ENCODE results near the genes HDAC9 and TWIST1.

GRCh38 chr7:17558588-17559171, 260.2 kb downstream of the AHR start:
- PRO-cap: no peak
- RAMPAGE, long total RNA, 4 experiments: start-site peak on the minus strand in 1 of 4 experiments, at chr7:17558884-17558890 at its widest, 7 reads per replicate

DNA sequence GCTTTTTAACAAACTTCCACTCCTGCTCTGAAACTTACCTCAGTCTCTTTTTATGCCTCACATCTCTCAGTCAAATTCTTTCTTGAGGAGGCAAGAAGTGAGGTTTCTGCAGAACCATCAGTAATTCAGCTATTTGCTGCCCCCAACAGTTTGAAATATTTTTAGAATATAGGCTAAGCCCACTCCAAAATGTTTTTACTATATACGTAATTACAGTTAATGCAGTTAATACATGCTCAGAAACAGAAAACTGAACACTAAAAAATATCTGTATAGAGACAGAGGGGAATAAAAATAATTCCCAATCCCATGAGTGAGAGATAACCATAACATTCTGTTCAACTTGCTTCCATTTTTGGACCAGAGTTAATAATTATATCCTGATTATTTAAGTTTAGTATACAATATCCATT, 78.4 kb downstream of the SNX13 start:
- PRO-cap: no peak
- RAMPAGE, long total RNA, 4 experiments: no peak in any of the 4 experiments

- PRO-cap: no peak
- RAMPAGE, long total RNA, 4 experiments: start-site peak on the plus strand in 1 of 4 experiments, at chr7:18495546-18495902 at its widest, 10 reads per replicate
These were observed at the start of gene HDAC9 for GRCh38 chr7:18494997-18496099. HDAC9 (plus strand) TSS chr7:18495749.

DNA sequence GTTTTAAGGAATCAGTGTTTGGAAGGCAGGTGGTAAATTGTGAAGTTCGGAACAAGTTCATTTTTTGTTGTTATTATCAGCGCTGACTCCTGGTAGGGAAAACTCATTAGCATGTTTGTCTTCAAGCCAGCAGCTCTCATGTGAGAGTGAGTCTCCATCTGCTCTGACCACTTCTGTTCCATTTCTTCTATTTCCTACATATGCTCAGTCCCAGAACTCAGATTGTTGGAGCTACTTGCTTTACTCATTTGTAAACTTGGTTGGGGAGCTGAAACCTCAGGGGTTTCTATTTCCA, 143.0 kb downstream of the HDAC9 start:
- PRO-cap: no peak
- RAMPAGE, long total RNA, 4 experiments: no peak in any of the 4 experiments

GRCh38 chr7:18812532-18812849, 304.9 kb downstream of the TWIST1 start:
- PRO-cap: no peak
- RAMPAGE, long total RNA, 4 experiments: no peak in any of the 4 experiments

GRCh38 chr7:18814353-18814781, 303.1 kb downstream of the TWIST1 start:
- PRO-cap: no peak
- RAMPAGE, long total RNA, 4 experiments: no peak in any of the 4 experiments

GRCh38 chr7:19117160-19118078, at the start of gene TWIST1:
TWIST1 (minus strand) TSS chr7:19117636.
- PRO-cap: unidirectional peak, minus-strand start at chr7:19117636
- RAMPAGE, long total RNA, 4 experiments: no peak in any of the 4 experiments

DNA sequence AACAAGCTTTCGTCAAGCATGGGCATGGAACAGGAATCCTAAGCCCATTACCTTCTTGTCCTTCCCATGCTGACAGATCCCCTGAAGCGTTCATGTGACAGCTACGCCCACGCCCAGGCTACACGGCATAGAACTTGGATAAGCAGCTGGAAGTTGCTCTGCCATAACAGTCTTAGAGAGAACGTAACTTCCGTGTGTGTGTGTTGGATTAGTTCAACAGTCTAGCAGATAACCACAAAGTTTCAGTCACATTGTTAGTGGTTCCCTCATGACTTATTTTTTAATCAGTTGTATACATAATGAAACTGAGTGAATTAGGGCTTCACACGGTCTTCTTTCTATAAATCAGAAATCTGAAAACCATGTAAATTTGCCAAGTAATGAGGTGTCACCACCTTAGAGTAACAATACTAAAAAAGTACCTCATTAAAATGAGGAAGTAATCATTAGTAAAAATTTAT, 21.5 kb upstream of the MACC1 start:
- PRO-cap: no peak
- RAMPAGE, long total RNA, 4 experiments: no peak in any of the 4 experiments

DNA sequence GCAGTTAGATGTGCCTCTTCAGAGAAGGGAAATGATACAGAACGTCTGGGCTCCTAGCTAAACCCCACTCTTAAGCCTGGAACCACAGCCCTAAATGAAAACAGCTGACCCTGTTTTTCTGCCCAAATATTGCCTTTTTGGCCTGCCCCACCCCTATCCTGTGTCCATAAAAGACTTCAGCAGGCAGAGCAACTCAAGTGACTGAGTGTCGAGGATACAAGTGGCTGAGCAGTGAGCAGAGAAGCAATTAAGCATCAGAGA, 111.5 kb downstream of the ITGB8 start:
- PRO-cap: no peak
- RAMPAGE, long total RNA, 4 experiments: no peak in any of the 4 experiments

DNA sequence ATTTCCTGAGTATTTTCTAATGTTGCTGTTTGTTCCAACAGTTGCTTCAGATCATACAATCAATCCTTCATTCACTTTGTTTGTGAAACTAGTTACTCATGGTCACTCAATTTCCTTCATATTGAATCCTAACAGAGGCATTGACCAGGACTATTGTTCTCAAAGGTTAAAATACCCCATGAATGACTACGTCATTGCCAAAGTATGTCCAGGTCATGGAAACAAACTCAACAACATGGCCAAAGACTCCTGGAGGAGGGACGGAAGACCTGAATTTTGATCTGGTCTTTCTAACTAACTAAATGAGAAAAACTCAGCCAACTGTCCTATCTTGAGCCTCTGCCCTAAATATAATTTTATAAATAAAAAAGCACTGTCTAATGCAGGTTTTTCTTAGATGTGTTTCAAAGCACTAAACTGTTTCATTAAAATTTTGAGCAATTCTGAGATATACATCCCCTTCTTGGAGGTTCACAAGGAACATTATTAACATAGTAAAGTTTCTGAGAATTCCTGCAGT, 53.9 kb upstream of the ABCB5 start:
- PRO-cap: no peak
- RAMPAGE, long total RNA, 4 experiments: no peak in any of the 4 experiments

GRCh38 chr7:20783505-20784332, 3.0 kb downstream of the SP8 start:
- PRO-cap: no peak
- RAMPAGE, long total RNA, 4 experiments: no peak in any of the 4 experiments

- PRO-cap: no peak
- RAMPAGE, long total RNA, 4 experiments: no peak in any of the 4 experiments
These were observed 11.3 kb upstream of the SP8 start for GRCh38 chr7:20797643-20798756.

DNA sequence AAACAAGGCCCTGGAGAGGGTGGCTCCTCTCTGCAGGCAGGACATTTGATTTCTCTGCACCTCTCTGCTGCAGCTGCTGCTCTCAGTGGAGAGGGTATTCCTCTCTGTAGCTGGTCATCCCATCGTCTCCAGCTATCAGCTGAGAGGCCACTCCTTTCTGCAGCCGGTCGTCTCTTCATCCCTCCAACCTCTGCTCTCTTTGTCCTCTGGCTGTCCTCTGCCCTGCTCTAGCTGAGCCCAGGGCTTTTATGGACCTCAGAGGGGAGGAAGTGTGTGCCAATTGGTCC, 26.0 kb upstream of the CDCA7L start:
- PRO-cap: no peak
- RAMPAGE, long total RNA, 4 experiments: no peak in any of the 4 experiments

DNA sequence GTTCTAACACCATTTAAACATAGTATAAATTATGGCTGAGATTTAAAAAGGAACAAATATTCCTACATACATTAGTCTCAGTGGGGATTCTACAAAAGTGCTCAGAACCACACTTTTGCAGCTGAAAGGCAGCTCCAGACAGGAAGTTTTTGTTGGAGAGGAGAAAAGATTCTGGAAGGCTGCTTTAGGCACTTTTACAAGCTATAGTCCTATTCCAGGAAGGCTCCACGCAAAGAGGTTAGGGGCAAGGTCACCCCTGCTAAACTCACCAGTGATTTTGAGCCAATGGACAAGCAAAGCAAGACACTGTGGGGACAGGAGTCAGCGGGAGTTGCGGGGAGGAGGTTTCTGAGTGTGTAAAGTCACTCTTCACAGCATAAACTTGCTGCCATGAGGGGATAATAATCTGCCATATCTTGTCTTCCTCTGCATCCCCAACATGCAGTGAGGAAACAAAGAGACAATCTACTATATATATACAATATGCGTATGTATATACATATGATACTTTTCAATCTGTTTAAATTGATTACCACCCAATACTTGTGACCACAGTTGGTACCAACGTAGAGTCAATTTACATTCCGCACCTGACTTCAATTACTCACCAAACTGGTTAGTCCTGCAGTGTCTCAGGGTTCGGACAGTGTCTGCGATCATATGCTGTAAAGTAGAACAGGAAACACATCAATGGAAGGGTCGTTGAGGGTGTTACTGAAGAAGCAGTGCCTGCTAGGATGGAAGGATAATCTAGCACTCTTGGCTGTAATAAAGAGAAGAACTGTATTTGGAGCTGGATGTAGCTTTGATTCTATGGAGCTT, 179.5 kb upstream of the CDCA7L start:
- PRO-cap: no peak
- RAMPAGE, long total RNA, 4 experiments: no peak in any of the 4 experiments

- PRO-cap: no peak
- RAMPAGE, long total RNA, 4 experiments: no peak in any of the 4 experiments
These were observed 197.8 kb upstream of the CDCA7L start for GRCh38 chr7:22143500-22143915.

DNA sequence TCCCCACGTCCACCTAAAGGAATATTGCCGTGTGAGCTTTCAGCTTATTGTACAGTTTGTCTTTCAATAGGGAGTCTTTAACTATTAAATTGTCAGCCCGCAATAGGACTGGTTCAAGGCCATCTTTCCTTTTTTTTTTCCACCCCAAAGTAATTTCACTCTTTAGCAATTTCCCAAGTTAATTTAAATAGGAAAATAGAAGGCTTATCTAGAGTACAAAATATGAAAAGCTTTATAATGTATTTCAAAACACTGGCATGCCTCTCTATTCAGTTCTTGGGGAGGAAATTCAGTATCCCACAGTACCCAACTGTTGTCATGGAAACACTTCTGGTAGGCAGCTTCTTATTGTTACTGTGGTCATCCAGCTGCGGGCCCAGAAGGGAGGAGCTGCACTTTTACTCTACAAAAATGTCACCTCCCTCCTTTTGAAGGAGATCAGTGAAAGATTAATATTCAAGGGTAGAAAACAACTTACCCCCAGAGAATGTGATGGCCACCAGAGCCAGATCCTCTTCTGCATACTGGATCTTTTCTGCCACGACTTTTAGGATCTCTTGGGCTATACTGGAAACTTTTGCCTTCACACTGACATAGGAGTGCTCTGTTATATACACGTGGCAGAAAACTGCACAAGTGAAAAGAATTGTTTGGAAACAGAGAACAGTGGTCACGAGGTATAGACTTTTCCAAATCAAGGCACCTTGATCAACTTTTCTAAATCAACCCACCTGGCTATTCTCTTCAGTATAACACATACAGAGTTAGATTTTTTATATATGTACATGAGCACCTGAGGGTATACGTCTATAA, 202.8 kb downstream of the RAPGEF5 start:
- PRO-cap: no peak
- RAMPAGE, long total RNA, 4 experiments: no peak in any of the 4 experiments

DNA sequence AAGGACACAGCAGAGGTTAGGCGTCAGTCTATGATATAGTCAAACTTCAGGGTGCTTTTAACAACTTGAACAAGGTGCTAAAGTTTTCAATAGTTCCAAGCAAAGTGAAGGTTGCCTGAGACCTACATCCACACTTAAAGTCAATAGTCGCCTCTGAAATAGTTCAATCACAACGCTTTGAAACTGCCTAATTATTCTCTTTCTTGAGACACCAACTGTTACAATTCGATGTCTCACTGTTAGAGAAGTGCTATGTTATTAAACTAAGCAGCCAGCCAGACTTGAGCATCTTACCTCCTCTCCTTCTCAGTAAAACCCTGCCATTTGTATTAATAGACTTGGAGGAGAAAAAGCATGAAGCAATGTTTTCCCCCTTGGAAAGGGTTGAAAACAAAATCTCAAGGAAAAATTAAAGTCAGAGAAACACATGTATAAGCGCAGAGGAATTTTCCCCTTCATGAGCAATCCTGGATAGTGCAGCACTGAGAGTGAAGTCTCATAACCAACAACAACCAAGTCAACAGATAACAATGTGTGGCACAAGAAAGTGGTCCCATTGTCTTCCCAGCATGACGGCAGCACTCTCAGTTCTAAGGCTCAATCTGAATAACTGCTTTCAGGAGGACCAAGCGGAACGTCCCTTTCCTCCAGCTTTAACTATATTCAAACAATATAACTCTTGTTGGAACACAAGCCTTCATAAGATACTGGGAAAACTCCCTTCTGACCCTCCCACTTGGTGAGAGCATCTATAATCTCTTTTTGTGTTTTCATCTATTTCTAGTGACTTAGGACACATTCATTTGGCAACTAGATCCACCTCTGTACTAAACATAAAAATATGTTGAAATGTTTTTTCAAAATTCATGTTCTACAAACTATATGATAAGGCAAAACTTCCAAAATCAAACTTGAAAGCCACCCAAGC, 138.0 kb downstream of the RAPGEF5 start:
- PRO-cap: no peak
- RAMPAGE, long total RNA, 4 experiments: no peak in any of the 4 experiments

- PRO-cap: no peak
- RAMPAGE, long total RNA, 4 experiments: no peak in any of the 4 experiments
These were observed 775 bp upstream of the RAPGEF5 start for GRCh38 chr7:22357703-22358155.

DNA sequence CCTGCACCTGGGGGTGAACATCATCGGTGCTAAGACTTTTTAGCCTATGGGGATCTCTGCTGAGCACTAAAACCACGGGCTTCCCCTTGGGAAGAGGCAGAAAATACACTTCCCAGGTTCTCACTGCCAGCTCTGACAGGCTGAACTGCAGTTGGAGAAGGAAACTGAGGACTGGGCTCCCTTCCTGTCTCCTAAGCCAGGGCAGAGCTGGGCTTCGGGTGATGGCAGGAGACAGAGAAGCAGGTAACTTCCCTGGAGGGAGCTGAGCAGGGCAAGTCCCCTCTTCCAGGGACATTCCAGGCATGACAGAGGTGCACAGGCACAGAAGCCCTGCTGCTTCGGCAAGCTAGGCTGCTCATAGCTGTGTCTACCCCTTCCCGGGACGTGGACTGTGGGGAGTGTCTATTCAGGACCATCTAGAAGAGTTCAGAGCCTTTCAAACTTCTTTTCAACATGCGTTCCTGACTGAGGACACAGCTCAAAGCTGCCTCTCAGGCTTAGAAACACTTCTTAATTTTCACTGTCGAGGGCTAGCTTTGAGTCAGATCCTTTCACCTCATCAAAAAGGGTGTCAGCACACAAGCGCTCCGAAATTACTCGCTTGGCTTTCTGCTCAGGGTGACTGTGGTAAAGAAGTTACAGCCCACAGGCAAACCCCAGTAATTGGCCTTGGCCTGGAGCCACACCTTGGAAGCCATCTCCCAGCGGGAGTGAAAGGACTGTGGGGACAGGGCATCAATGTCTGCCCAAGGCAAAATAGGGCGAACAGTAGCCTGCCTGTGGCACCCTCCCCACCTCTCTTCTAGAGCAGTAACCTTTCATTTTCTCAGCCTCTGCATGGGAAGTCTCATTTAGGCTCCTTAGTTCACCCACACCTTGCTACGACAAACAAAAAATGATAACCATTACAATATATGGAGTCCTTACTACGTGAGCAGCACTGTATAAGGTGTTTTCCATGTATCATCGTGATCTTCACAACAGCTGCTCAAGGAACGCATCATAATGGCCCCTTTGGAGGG, 63.8 kb upstream of the STEAP1B start:
- PRO-cap: no peak
- RAMPAGE, long total RNA, 4 experiments: no peak in any of the 4 experiments

DNA sequence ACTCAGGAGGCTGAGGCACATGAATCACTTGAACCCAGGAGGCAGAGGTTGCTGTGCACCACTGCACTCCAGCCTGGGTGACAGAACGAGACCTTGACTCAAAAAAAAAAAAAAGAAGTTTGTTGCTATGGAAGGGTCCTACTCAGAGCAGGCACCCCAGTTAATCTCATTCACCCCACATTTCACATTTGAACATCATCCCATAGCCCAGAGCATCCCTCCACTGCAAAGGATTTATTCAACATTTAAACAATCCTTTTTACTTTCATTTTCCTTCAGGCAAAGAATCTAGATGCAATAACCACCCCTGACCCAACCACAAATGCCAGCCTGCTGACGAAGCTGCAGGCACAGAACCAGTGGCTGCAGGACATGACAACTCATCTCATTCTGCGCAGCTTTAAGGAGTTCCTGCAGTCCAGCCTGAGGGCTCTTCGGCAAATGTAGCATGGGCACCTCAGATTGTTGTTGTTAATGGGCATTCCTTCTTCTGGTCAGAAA, 4.2 kb downstream of the IL6 start:
- PRO-cap: no peak
- RAMPAGE, long total RNA, 4 experiments: no peak in any of the 4 experiments